GM19240 (cell line): ENCODE measurements around the genes UNC119 and MYO18A.

- RRBS = no CpG with 5 or more reads among the region's 18 CpGs
Measured at GRCh38 chr17:28532887-28533752, 19.3 kb downstream of the UNC119 start.

- RRBS = 94% methylated on average over 4 of the region's 31 CpGs
Measured at GRCh38 chr17:28547242-28548132, 4.9 kb downstream of the UNC119 start.

DNA sequence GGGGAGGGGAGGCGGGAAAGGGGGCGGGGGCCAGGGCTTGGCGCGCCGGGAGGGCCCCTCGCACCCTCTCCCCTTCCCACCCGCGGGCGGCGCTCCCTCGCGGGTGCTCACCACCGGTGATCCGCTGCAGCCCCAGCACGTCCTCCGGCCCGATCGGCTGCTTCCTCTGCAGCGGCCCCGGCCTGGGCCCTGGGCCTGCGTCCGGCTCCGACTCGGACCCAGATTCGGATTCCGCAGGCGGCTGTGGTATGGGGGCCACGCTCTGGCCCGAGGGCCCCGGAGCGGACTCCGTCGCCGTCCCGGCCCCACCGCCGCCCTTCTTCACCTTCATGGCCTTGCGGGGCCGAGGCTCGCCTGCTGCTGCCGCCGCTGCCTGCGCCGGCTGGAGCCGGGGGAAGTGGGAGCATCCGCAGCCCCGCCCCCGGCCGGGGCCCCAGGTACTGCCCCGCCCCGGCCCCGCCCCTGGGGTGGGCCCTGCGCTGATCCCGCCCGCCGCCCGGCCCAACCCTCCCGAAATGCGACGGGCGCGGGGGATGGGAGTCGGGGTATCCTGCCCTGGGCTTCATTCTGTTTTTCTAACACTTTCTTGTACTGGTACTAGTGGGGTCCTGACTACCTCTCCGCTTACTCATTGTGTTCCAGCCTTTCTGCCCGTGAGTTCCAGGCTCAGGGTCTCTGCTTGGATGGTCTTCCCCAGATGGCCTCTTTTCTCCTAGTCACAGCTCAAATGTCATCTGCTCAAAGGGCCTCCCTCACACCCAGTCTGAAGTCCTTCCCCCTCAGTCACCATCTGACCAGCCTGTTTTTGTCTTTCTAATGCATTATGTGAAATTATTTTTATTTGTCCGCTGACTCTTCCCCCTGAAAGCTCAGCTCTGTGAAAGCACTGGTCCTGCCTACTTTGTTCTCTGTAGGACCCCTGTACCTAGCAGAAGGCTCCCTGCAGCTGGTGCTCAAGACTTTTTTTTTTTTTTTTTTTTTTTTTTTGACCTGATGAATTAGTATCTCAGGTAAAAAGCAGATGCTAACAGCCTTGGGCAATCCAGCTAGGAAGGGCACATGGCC is at the start of gene UNC119:
Gene UNC119 (minus strand): TSS at position 398 of the 1,065 bp plus-strand sequence.
- RRBS = 2% methylated on average over 32 of the region's 66 CpGs

DNA sequence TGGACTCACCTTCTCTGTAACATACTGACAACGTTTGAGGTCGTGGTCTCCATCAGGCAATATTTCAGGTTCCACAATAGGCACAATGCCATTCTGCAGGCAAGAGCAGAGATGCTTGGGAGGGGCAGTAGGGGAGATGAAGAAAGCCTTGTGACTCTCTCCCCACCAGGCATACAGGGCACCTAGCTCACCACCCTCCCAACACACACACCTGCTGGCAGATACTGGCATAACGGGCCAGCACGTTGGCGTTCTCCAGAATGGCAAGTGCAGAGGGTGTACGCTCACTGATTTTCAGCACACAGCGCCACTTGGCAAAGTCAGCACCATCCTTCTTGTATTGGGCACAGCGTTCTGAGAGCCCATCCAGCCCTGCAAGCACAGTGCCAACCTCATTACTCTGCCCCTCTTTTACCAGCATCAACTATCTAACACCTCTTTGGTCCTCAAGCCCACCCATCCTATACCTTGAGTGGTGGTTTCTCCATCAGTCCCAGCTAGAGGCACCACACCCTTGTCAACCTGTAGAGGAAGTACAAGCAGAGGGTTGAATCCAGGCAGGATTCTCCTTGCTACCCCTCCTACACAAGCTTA is 2.1 kb downstream of the ALDOC start:
- RRBS = no CpG with 5 or more reads among the region's 8 CpGs

GRCh38 chr17:28597933-28598196 is 960 bp downstream of the SPAG5 start:
- RRBS = no CpG with 5 or more reads among the region's 2 CpGs

GRCh38 chr17:28612212-28612597 is 1.8 kb downstream of the RSKR start:
- RRBS = no CpG with 5 or more reads among the region's 4 CpGs

DNA sequence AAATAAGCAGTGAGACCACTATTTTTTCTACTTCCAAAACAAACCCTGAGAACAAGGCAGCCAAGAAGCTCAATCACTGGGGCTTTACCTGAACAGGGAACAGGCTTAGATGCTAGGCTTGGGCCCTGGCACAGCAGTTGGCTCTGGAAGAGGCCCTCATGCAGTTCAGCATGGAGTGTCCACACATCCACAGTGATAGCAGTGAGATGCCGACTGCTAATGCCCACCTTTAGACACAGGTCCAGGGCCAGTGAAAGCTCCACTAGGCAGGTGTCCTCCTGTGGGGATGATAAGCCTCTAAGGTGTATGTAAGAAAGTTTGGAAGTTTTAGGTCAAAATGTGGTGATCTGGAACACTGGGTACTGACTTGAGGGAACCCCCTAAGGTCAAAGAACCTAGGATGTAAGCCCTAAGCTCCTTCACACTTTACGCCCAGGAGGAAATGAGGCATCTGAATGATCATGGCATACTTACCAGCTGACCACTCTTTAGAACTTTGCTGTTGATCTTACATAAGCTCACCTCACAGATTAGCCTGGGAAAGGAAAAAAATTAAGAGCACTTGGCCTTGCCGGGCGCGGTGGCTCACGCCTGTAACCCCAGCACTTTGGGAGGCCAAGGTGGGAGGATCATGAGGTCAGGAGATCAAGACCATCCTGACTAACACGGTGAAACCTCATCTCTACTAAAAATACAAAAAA is 3.0 kb downstream of the BLTP2 start:
- RRBS = no CpG with 5 or more reads among the region's 7 CpGs

DNA sequence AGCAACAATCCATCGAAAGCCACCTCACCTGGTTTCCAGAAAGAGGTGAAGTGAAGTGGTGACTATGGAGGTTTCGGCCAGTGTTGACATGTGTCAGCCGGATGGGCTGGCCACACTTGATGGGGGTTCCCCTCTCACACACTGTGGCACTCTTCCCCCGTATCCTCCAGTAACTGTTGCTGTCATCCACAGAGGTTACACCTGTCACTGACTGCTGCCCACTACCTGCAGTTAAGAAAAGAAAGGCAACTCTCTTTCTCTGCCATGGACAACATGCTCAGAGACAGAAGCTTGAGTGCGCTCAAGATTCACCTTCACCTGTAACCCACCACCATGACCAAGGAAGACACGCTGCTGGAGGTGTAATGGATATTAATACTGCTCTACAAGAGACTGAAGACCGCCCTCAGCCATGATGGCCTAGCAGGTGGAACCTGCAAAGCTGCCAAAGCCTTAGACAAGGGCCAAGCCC is 6.4 kb downstream of the SDF2 start:
- RRBS = no CpG with 5 or more reads among the region's 7 CpGs

DNA sequence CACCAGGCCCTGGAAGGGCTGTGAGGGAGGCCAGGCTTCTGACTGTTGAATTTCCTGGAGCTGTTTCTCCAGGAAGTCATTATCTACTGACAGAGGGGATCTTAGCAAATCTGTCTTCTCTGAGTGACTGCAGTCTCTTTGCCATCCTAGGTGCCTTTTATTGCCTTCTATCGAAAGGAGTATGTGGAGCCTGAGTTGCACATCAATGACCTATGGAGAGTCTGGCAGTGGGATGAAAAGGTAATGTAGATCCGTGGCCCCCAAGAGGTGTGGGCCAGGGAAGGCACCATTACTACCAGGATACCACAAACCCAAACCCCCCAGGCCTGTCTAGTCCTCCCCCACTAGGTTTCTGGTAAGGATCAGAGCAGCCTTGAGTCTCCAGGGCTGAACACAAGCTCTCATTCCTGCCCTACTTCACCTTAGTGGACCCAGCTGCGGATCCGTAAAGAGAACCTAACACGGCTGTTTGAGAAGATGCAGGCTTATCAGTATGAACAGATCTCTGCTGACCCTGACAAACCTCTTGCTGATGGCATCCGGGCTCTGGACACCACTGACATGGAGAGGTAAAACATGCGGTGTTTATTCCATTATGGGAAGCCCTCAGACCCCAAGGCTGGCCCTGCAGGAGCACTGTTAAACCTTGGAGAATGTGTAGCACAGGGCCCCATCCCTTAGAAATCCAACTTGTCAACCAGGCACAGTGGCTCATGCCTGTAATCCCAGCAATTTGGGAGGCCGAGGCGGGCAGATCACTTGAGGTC is 16.6 kb downstream of the SUPT6H start:
- RRBS = no CpG with 5 or more reads among the region's 9 CpGs

DNA sequence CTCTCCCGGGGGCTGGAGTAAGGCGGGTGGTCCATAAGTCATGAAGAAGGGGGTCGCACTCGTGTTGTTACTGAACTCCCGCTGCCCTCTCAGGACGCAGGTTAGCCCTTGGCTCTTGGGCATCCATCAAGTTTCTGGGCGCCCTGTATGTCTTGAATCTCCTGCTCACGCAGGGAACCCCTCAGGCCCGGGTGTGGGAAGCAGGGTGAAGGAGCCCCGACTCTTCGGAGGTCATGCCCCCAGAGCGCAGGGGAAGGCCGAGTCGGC is 980 bp downstream of the TRAF4 start:
- RRBS = 4% methylated on average over 1 of the region's 14 CpGs

DNA sequence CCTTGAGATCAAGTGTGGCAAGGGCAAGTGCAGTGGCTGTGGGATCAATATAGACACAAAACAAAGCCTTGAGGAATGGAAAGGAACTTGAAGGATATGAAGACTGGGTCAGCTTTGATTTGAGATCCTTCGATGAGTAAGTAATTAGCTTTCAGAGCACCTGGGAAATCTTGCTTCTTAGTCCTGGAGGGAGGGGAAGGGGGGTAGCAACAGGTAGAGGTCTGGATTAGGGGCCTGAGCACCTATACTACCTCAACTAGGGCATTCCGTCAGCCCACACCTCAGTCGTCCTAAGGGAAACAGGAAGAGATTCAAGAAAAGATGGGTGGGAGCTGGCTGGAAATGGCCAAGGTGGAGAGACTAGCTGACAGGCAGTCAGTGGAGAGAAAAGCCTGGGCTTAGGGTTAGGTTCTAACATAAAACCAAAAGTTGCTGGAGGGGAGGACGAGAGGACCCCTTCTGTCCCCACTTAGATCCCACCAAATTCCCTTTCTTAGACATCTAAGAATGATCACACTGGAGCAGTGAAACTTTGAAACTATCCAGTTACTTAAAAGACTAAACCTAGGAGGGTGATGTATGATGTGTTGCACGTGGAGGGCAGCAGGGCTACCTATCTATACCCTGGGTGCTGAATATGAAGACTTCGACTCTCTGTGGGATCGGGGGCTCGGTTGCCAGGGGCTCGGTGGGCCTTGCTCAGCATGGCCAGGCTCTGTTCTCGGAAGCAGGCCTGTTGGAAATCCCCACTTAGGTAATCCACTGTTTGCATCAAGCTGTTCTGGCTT is 14.0 kb downstream of the TRAF4 start:
- RRBS = no CpG with 5 or more reads among the region's 10 CpGs

- RRBS = no CpG with 5 or more reads among the region's 21 CpGs
Measured at GRCh38 chr17:28855136-28855725, 415 bp downstream of the ERAL1 start.

DNA sequence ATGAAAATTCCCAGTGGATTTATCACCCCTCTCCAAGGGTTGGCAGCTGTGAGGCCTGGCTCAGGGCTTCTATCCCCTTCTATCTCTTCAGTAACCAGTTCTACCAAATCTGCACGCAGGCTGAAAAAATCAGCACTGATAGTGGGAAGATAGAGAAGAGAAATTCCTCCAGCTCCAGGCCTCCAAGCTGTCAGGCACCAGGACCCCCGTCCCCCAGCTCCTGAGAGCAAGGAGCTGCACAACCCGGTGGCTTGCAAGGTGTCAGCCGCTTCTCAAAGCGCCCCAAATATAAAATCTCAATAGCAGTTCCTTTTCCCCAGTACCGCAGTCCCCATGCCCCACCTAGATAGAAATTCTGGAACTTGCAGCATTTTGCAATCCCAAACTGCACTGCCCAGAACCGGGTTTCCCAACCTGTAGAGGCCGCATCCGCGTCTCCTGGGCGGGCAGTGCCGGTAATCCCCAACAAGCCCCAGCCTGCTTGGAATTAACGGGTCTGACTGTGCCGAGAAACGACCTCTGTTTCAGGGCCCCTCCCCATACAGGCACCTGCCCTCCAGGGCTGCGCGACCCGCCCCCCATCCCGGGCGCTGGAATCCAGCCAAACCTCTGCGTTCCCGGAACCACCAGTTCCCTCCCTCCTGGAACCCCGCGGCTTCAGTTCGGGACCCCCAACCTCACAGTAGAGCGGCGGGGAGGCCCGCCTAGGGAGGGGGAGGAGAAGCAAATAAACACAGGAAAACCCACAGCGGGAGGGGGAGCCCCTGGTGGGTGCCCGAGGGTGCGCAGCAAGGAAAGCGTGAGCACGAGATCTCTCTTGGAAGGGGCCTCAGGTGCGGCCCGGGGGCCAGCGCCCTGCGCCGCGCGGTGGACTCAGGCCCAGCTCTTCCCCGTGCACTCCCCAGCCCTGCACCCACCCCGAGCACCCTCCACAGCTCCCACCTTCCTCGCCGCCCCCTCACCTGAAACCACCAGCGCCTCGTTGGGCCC is 674 bp downstream of the FLOT2 start:
- RRBS = 3% methylated on average over 6 of the region's 46 CpGs

DNA sequence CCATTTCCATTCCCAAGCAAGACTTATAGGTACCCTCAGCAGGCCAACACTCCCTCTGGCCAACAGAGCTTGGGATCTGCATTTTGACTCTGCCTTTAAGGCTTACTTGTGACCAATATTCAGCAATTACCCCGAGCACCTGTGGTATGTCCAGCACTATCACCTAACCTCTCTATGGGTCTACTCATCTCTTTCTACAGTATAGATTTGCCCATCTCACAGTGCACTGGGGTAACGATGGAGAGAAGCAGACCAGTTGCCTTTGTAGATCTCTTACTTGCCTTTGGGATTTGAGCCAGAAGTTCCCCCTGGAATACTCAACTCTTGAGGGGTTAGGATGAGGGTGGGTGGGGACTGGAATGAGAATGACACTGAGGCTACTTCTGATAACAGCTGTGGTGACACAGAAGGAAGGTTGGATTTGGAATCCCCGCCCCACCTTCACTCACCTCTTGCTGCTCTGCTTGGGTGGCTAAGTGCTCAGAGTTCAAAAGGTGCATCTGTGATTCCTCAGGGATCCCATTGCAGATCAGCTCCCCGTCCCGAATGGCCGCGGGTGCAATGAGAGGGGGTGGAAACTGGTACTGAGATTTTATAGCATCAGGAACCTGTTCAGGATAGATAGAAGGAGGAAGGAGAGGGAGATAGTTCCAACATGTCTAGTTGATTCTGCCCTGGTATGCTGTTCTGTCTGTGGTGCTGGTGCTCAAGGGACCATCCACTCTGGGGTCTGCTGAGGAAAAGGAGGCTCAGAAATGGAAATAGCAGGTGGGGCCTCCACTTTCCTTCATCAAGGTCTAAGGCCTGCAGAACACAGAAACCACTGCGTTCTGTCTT is 10.8 kb upstream of the DHRS13 start:
- RRBS = no CpG with 5 or more reads among the region's 8 CpGs

- RRBS = no CpG with 5 or more reads among the region's 11 CpGs
Measured at GRCh38 chr17:28918826-28919527, 16.1 kb upstream of the DHRS13 start.

DNA sequence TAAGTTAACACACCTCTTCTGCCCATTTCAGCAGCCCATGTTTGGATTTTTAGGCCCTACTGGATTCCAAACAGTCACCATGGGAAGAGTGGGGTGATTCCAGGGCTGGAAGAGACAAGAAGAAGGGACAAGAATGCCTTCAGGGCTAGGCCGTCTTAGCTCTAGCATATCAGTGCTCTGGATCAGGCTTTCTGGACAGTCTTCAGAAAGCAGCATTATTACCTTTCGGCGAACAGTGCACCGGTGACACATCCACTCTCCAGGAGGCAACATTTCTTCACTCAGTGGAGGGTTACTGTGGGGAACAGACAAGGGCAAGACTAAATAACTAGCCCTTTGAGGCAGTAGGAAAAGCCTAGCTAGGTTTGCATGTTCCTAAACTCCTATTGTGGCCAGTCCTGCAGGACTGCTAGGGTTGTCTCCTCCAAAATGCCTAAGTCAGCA is 23.9 kb upstream of the DHRS13 start:
- RRBS = no CpG with 5 or more reads among the region's 4 CpGs

- RRBS = no CpG with 5 or more reads among the region's 10 CpGs
Measured at GRCh38 chr17:28934812-28935567, 16.3 kb downstream of the PHF12 start.

- RRBS = 97% methylated on average over 2 of the region's 13 CpGs
Measured at GRCh38 chr17:29098554-29099199, 55.7 kb downstream of the PIPOX start.

DNA sequence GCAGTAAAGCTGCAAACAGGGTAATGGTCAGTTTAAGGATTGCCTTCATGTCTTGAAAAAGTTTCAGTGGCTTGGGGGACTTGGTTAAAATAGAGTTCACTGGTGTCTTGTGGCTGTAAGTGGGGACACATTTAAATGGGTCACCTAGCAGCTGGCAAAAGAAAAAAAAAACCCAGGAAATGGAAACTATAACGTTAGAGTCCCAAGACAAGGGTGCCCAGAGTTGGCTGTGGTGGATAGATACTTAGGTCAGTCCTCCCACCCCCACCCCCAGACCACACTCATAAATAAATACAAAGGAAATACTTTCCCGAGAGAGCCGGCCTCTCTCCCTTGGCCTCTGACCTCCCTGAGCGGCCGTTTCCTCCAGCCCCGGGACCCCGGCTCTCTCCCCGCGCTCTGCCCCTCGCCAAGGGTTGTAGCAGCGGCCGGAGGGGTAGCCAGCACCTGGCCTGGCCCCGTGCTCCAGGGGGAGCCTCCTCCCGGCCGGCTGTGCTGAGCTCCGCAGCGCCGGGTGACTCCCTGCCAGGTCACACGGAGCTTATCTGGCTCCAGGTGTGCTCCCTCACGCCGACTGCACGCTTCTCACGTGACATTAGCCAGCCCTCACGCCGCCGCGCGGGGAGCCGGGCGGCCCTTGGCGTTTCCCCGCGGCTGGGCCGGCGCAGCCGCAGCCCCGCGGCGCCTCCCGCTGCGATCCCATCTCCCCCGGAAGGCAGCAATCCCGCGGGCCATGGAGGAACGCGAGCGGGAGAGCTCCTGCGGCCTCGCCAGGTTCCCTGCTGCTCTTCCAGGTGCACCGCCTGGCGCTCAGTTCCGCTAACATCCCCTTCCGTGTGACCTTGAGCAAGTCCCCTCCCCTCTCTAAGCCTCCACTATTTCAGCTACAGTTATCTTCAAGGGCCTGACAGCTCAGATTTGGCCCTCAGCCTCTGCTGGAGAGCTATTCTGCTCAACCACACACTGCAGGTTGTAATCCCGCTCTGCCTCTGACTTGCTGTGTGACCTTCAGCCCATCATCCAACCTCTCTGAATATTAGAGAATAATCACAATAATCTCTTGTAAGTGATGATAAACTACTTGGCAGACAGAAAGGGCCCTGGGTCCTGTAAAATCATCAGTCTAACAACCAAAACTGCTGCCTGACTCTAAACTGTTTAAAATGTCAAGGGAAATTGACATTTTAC is 3.6 kb downstream of the MYO18A start:
- RRBS = 6% methylated on average over 27 of the region's 54 CpGs

DNA sequence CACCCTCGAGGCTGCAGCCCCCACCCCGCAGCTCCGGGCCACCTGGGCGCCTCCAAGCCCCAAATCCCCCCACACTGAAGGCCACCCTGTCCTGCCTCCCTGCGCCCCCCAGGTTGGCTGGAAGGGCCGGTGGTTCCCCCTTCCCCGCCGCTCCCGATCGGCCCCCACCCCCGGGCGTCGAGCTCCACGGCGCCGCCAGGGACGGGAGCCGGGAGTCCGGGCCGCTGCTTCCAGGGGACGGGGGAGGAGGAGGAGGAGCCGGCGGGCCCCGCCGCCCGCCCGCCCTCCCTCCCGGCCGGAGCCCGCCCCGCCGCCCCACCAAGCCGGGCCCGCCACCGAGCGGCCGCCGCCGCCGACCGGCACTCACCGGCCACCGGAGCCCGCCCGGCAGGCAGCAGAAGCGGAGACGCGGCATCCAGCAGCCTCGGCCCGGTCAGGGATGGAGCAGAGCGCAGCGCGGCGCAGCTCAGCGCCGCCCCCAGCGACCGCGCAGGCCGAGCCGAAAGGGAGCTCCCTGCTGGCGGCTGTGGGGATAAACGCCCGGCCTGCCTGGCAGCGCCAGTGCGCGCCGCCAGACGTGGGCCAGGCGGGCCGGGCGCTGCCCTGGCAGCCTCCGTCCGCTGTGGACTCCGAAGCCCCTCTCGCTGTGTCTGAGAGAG is at the start of gene MYO18A:
Gene MYO18A (minus strand): TSS at position 453 of the 659 bp plus-strand sequence.
- RRBS = 3% methylated on average over 37 of the region's 76 CpGs